Heart right ventricle (tissue), 2 donors: ENCODE measurements around the genes CDK20 and S1PR3.

GRCh38 chr9:86352549-86353257 lies 1.5 kb downstream of the TUT7 start:
- PRO-cap, 2 experiments: peak in 1 of 2 experiments; most common plus-strand start chr9:86352724 (in 1)

GRCh38 chr9:86405804-86406235 lies 51.6 kb upstream of the TUT7 start:
- PRO-cap, 2 experiments: no peak in any of the 2 experiments

GRCh38 chr9:86945108-86945897 lies 2.0 kb downstream of the GAS1 start:
- PRO-cap, 2 experiments: no peak in any of the 2 experiments

GRCh38 chr9:86945898-86946023 lies 1.5 kb downstream of the GAS1 start:
- PRO-cap, 2 experiments: no peak in any of the 2 experiments

DNA sequence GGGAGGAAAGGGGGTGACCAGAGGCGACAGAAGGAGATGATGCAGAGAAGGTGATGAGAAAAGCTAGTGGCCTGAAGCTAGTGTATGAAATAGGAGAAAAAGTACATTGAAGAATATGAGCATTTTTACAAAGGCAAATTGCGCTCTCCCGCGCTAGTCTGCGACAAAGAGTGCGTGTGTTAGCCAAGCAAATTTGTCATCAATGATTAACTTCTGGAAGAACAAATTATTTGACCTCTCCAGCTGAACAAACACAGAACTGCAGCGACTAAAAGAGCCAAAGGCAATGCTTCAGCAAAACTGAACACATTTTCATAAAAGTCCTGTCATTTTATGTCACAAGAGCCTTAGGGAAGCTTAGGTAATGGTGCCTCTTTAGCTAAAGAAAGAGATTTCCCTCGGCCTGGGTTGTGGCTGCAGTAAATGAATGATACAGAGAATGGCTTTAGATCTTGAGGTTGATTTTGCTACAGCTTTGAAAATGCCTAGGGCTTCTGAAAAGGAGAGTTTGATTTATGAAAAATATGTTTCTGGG lies 101.6 kb upstream of the DAPK1 start:
- PRO-cap, 2 experiments: no peak in any of the 2 experiments

DNA sequence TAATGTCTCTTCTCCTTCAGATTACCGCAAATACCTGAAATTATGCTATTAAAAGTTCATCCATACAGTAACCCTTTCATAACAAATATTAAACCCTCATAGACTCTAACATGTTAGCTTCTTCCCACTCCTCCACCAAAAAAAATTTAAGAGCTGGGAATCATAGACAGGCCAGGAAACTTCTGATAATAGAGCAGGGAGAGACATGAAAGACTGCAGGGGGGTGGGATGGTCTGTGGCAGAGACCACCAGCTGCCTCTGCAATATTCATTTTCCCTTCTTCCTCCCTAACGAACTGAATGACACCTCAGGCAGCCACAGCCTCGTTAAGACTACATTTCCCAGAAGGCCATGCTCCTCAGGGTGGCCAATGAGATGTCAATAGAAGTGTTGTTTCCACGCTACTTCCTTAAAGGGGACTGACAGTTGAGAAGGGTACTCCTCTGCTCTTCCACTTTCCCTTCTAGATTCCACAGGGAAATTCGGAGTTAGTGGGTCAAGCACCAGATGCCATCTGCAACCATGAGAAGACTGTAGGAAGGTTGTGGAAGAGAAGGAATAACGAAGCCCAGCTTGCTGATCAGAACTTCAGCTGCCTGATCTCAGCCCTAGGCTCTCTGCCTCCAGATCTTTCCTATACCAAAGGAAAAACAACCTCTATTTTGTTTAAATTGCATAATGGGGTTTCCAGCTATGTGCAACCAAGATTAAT lies 52.0 kb upstream of the DAPK1 start:
- PRO-cap, 2 experiments: peak in 2 of 2 experiments; most common plus-strand start position 412 of the sequence (in 2)

GRCh38 chr9:87594267-87594602 lies 96.6 kb downstream of the DAPK1 start:
- PRO-cap, 2 experiments: no peak in any of the 2 experiments

- PRO-cap, 2 experiments: no peak in any of the 2 experiments
Observed at GRCh38 chr9:87631911-87633182, 93.6 kb upstream of the CTSL start.

DNA sequence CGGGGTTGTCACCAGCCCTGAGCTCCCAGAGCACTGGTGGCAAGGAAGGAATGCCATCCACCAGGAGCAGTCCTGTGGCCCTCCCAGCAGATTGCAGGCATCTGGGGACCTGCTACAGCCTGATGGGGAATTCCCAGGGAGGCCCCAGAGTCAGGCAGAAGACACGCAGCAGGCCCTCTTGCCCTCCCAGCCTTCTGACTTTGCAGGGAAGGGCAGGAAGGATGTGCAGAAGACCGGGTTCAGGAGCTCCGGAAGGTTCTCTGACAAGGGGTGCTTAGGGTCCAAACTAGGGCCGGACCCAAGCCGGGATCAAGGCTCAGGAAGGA lies 3.6 kb downstream of the SPATA31E1 start:
- PRO-cap, 2 experiments: no peak in any of the 2 experiments

- PRO-cap, 2 experiments: peak in 2 of 2 experiments; most common plus-strand start chr9:87974616 (in 1); most common minus-strand start chr9:87974673 (in 1)
Observed at GRCh38 chr9:87974159-87975034, at the start of gene CDK20. TSS of gene CDK20 (minus strand) at chr9:87974533.

- PRO-cap, 2 experiments: no peak in any of the 2 experiments
Observed at GRCh38 chr9:88198166-88198874, 60.0 kb upstream of the SPATA31C2 start.

DNA sequence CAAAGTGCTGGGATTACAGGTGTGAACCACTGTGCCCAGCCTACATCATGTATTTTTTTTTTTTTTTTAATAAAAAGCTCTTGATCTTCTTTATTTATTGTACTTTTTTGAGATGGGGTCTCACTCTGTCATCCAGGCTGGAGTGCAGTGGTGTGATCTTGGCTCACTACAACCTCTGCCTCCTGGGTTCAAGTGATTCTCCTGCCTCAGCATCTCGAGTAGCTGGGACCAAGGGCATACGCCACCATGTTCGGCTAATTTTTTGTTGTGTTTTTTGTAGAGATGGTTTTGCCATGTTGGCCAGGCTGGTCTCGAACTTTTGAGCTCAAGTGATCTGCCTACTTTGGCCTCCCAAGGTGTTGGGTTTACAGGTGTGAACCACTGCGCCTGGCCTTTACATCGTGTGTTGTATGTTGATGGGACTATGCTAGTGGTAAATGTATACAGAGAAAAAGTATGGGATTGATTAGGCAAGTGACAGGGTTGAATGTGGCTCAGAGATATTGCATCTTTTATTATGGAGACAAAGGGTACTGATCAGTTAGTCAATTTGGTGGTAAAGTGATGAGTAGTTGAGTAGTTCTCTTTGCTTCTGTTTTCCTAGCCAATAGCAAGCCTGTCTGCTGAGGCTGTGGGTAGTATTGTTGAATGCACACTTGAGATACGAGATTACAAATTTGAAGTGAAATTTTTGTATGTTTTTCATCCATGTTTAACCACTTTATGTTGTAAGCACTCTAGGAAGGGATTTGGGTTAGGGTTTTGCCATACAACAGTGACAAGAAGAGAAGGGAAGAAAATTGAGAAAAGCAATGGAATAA lies 35.6 kb downstream of the SPIN1 start:
- PRO-cap, 2 experiments: no peak in any of the 2 experiments

GRCh38 chr9:88534887-88535033 lies 218 bp upstream of the NXNL2 start:
- PRO-cap, 2 experiments: no peak in any of the 2 experiments

DNA sequence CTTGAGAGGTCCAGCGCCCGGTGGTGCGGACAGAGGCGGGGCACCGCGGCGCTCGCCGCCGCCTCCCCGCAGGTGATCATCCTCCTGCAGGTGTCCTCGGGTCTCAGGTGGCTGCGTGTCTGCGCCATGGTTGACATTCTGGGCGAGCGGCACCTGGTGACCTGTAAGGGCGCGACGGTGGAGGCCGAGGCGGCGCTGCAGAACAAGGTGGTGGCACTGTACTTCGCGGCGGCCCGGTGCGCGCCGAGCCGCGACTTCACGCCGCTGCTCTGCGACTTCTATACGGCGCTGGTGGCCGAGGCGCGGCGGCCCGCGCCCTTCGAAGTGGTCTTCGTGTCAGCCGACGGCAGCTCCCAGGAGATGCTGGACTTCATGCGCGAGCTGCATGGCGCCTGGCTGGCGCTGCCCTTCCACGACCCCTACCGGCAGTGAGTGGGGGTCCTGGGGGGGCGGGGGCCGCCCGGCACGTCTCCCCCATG lies 370 bp downstream of the NXNL2 start:
- PRO-cap, 2 experiments: no peak in any of the 2 experiments

- PRO-cap, 2 experiments: no peak in any of the 2 experiments
Observed at GRCh38 chr9:88742441-88743007, 207.5 kb downstream of the NXNL2 start.

GRCh38 chr9:88805639-88806054 lies 185.6 kb upstream of the S1PR3 start:
- PRO-cap, 2 experiments: peak in 1 of 2 experiments; most common plus-strand start chr9:88805793 (in 1)

- PRO-cap, 2 experiments: peak in 2 of 2 experiments; most common plus-strand start chr9:88991468 (in 2); most common minus-strand start chr9:88991304 (in 1)
Observed at GRCh38 chr9:88991039-88992077, at the start of gene S1PR3. TSS of gene S1PR3 (plus strand) at chr9:88991468.

DNA sequence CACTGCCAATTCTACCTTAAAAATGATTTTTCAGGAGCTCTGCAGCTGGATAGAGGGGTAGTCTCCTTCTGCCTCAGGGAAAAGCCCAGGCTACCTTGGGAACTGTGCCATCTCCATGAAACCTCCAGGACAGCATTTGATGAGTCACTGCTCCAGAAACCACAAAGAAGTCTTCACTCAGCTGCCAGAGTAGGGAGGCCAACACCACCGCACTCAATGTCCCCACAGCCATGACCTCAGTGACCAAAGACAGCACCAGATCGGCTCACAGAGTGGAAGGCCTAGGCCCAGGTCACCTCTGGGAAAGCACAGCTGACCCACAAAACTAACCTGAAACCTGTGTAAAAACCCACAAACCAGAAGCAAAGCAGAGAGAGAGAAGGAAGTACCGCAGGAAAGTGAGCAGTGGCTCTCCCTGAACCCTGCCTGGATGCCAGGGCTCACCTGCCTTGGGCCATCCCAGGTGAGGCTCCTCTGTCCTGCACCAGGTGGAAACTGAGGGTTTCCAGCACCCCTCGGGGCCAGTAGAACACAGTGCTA lies 30.0 kb downstream of the S1PR3 start:
- PRO-cap, 2 experiments: no peak in any of the 2 experiments

- PRO-cap, 2 experiments: no peak in any of the 2 experiments
Observed at GRCh38 chr9:89329200-89329535, 10.9 kb downstream of the SECISBP2 start.

DNA sequence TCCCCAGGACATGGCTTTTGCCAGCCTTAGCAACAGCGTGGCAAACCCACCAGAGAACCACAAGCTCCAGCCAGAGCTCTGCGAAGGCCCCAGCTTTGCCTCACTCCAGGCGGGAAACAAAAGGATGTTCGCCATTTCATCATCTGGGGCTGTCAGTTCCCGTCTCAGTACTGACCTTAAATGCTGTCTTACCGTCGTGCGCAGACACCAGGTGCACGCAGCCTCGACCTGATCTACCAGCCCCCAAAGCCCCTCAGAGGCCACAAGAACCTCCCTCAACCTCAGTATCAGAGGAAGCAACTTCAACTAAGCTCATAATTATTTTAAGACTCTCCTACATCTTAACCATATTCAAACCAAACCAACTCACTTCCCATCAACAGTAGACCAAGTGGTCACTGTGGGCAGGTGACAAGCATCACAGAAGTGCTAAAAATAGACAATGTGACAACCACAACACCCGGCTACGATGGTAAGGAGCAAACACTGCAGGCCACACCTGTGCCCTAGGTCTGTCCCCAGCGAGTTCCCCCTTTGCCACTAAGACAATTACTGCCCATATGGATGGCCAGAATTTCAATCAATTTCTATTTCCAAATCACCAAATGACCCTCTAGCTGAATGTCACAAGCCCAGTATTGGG lies 71.3 kb downstream of the SEMA4D start:
- PRO-cap, 2 experiments: no peak in any of the 2 experiments